Diencephalon (tissue), 2 donors: Measurements from ENCODE around the gene PRTG.

GRCh38 chr15:52975444-52975945 is 185.4 kb upstream of the ONECUT1 start:
- RAMPAGE, long total RNA: no peak

DNA sequence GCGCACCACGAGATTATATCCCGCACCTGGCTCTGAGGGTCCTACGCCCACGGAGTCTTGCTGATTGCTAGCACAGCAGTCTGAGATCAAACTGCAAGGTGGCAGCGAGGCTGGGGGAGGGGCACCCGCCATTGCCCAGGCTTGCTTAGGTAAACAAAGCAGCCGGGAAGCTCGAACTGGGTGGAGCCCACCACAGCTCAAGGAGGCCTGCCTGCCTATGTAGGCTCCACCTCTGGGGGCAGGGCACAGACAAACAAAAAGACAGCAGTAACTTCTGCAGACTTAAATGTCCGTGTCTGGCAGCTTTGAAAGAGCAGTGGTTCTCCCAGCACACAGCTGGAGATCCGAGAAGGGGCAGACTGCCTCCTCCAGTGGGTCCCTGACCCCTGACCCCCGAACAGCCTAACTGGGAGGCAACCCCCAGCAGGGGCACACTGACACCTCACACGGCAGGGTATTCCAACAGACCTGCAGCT is 132.4 kb downstream of the RSL24D1 start:
- RAMPAGE, long total RNA: no peak

GRCh38 chr15:55258617-55259311 is 30.8 kb downstream of the RAB27A start:
- RAMPAGE, long total RNA: no peak

GRCh38 chr15:55290067-55291051 is 746 bp upstream of the RAB27A start:
- RAMPAGE, long total RNA: no peak

GRCh38 chr15:55742465-55743390 is at the start of gene PRTG:
Gene PRTG (minus strand): TSS chr15:55743152.
- RAMPAGE, long total RNA: no peak

DNA sequence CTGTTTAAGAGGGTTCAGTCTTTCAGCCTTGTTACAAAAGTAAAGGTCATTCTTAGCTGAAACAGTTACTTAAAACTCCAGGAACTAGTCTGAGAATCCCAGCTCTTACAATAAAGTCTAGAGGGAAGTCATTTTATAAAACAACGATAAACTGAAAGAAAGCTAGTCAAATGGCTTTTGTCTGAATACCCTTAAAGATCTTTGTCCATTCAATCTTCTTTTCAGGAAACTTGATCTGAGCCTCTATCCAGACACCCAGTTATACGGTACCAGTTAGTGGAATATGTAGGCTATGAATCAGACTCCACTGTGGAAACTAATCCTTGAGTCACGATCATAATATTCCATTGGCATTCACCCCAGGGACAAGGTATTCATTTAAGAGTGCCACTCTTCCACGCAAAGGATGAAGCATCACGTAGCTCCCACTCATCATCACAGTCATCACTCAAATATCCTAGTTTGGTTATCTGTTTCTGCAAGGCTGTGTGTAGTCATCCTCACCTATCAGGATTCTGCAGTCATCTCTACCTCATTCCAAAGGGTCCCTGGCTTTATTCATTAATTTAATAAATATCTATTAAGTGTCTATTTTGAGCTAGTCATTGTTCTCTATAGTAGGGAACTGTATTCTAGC is 85.7 kb downstream of the NEDD4 start:
- RAMPAGE, long total RNA: no peak

DNA sequence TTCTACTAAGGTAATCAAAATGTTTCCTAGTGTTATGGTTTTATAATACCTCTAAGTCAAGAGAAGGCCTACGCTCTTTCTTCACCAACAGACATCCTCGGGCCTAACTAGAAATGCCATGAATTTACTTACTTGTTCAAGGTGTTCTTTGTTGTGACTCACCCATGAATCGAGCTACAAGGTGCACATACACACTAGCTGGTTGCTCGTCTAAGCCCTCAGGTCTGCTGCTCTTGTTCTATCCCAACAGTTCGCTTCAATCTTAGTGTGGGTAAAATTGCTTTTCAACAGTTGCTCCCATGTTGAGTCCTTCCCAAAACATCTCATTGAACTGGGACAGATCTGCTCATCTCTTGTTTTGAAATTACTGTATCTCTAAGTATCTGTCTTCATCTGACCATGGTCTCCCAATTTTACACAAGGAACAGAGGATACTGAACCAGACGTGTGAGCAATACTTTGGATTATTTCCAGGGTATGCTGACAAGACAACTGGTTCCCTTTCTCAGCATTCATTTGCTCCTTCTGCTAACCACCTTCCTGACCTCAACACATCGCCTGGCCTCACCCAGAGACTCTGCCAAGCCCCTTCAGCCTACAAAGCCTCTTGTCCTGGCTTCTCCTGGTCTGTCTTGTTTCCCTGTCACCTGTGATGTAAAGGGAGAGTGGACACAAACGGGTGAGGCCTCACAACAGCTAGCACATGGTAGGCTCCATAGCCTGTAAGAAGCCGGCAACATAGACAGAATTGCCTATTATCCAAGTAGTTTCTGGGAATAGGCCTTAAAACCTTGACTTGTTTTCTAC is 84.2 kb downstream of the NEDD4 start:
- RAMPAGE, long total RNA: no peak

DNA sequence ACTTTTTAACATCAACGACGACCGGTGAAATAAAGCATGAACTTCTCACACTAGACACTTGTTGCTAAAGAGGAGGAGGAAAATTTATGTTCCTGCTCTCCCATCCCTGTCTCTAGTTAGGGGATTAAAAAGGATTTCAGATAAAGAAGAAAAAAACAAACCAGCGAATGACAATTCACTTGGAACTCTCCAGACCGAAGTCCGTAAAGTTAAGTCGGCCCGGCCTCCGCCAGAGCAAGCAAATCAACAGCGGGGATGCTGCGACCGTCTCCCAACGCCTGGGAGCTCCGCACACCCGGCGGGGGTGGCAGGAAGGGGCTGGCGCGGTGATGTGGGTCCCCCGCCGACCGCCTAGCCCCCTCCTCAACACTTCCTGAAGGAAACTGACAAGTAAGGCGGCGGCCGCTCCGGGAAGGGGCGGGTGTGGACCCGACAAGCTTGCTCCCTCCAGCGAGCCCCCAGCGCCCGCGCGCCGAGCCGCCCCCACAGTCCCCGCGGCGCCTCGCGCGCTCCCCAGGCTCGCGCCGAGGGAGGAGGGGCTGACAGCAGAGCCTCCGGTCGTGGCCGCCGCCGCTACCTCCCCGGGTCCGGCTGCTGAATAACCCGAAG is 440 bp downstream of the NEDD4 start:
- RAMPAGE, long total RNA: no peak

- RAMPAGE, long total RNA: no peak
Measured at GRCh38 chr15:56019181-56019388, 25.7 kb upstream of the NEDD4 start.

GRCh38 chr15:56099185-56099677 is 105.8 kb upstream of the NEDD4 start:
- RAMPAGE, long total RNA: no peak

DNA sequence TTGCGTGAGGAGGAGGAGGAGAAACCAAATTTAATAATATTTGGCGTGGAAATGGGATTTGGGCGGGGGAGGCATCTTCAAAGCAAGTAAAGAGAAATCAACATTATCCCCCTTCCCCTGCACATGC is 289 bp upstream of the RFX7 start:
- RAMPAGE, long total RNA: no peak

- RAMPAGE, long total RNA: no peak
Measured at GRCh38 chr15:56732532-56733093, 696 bp downstream of the ZNF280D start.

- RAMPAGE, long total RNA: no peak
Measured at GRCh38 chr15:56772773-56773372, 39.6 kb upstream of the ZNF280D start.

- RAMPAGE, long total RNA: no peak
Measured at GRCh38 chr15:57156456-57156776, 219.9 kb upstream of the CGNL1 start.

GRCh38 chr15:57323489-57324363 is 52.6 kb upstream of the CGNL1 start:
- RAMPAGE, long total RNA: no peak

GRCh38 chr15:57334264-57334838 is 42.0 kb upstream of the CGNL1 start:
- RAMPAGE, long total RNA: no peak

DNA sequence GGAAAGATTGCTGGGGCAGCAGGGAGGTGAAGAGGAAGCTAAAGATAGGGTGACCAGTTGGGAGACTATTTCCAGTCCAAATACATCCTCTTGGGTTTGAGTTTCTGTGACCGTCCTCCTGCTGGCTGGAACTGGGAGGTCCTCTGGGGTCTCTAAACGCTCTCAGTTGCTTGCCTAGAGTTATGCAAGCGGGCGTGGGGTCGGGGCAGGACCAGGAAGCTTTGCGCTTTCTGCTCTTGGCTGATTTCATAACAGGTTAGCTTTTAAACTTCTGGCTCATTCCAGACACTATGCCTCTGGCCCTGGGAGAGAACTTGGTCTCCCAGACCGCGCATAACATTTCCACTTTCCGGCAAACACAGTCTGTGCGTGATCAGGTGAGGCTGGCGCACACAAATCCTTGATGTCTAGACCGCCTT is 23.8 kb upstream of the CGNL1 start:
- RAMPAGE, long total RNA: no peak

DNA sequence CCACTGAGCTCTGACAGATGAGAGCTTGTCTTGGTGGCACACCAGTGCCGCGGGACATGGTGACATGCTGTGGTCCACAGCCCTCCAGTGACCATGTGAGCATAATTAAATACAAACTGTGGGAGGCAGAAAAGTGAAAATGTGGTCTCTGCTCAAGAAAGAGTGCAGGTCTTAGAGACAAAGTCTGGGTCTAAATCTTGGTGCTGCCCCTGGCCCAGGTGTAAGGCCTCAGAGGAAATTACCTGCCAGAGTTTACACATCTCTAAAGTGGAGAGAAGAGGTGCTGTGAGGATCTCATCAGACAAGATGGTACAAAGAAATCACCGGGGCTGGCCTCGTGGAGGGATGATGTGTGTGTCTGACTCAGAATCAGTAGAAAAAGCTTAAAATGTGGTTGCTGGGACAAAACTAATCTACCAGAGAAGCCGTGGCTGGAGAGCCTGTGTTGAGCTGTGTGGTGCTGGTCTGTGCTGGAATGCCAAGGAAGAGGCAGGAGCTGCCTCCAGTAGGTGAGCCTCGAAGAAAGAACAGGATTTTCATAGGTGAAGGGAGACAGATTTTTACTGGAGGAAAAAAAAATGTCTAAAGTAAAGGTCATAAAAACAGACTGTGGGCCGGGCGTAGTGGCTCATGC is 51.9 kb downstream of the CGNL1 start:
- RAMPAGE, long total RNA: no peak

DNA sequence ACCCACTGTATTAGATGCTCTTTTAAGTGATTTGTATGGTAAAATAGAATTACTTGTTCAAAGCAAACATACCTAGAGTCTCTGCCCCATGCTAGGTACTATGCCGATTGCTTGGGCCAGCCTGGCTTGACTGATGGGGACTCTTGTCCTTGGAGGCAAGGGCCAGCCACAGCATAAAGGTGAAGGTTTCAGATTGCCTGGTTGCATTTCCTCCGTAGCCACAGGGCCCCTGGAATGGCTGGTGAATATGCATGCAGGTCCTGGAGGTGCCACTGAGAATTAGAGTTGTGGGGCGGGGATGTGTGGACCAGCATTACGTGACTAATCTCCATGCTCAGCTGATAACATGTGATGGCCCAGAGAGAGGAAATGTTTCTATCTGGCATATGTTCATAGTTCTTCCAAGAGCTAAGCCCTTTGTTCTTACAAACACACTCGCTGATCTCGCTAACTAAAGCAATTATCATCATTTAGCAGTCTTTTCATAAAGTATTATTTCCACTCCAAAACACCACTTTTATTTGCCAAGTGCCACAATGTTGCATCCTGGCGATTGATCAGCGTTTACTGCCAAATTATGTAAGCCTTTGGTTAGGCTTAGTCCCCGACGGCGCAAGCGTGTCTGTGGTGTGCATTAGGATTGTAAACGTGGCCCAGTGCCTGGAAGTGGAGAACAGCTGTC is 55.8 kb downstream of the CGNL1 start:
- RAMPAGE, long total RNA: no peak

- RAMPAGE, long total RNA: no peak
Measured at GRCh38 chr15:57510538-57511079, 81.1 kb upstream of the MYZAP start.